ENCODE data around the genes MOSPD2, ASB11 and RBBP7.

DNA sequence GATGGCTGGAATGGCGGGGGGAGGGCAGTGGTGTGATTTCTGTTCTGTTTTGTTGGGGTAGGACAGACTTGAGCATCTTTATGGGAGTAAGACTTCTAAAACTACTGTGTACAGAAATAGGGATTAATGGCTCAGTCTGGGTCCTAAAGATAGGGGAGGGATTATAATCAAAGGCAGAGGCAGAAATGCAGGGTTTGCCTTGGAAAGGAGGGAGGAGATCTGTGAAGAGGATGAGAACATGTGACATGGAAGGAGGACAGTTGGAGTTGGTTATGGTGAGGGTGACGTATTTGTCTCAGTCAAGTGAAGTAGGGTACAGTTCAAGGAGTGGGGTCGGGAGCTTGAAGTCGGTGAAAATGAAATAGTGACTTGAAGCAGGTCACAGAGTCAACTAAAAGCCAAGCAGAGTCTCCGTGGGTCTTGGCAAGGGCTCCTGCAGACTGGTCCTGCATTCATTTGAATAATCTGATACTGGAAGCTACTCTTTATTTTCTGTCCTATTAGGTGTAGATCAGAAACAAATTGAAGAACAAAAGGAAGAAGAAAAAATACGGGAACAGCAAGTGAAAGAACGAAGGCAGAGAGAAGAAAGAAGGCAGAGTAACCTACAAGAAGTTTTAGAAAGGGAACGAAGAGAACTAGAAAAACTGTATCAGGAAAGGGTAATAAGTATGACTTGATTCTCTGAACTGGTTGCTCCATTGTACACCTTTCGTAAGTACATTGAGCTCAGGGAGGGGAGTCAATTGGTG is 32.3 kb downstream of the OFD1 start:
- RRBS: no CpG with 5 or more reads among the region's 9 CpGs

GRCh38 chrX:13804100-13804611 is 12.7 kb downstream of the GPM6B start:
- RRBS: no CpG with 5 or more reads among the region's 8 CpGs

DNA sequence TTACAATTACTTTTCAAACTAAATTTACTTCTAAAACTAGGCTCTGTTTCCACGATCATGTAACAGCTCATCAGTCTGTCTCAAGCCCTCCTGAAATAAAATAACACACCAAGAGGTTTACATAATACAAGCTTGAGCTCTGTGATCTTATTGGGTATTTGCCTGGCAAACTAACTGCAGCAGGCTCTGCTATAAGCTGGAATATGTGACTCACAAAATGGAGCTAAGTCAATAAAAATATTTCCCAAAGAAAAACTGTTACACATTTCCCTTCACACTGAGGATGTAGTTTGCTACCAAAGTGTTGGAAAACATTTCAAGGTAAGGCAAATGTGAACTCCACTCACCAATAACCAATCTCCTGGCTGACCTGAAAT is 94.7 kb upstream of the GPM6B start:
- RRBS: no CpG with 5 or more reads among the region's 1 CpG

DNA sequence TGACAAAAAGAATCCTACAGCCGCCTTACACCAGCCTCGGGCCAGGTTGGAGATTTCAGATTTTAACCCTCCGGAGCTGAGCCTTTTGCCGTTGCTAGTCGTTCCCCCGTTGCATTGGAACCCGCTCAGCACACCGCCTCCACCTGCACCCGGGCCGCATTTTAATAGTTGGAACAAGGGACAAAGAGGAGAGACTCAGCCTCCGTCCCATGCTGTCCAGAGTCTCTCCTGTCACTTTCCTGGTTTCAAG is 92.0 kb downstream of the GEMIN8 start:
- RRBS: 3% methylated on average over 6 of the region's 11 CpGs

- RRBS: 1% methylated on average over 69 of the region's 114 CpGs
Observed at GRCh38 chrX:13937984-13939044, 91.4 kb downstream of the GEMIN8 start.

GRCh38 chrX:14109761-14110182 is 80.1 kb upstream of the GEMIN8 start:
- RRBS: no CpG with 5 or more reads among the region's 15 CpGs

GRCh38 chrX:14872804-14873904 is at the start of gene MOSPD2:
Gene MOSPD2, plus strand, starts transcription at chrX:14873421.
- RRBS: 1% methylated on average over 14 of the region's 84 CpGs

DNA sequence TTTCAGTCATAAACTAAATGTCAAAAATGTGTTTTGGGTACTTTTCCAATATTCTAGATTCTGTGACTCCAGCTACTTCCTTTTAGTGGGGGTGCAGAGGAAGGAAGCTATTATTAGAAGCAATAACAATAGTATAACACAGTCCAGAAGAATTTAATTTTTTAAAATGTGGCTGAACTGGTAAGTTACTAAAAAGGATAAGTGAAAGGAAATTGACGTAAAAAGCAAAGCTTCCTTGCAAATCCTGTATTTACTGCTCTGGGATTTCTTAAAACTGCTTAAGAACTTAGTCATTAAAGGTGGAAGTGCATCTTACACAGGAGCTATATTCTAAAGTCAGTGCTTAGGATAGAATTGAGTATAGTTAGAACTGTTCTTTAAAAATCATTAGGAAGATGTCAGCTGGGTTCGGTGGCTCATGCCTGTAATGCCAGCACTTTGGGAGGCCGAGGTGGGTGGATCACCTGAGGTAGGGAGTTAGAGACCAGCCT is 53.3 kb downstream of the MOSPD2 start:
- RRBS: no CpG with 5 or more reads among the region's 3 CpGs

DNA sequence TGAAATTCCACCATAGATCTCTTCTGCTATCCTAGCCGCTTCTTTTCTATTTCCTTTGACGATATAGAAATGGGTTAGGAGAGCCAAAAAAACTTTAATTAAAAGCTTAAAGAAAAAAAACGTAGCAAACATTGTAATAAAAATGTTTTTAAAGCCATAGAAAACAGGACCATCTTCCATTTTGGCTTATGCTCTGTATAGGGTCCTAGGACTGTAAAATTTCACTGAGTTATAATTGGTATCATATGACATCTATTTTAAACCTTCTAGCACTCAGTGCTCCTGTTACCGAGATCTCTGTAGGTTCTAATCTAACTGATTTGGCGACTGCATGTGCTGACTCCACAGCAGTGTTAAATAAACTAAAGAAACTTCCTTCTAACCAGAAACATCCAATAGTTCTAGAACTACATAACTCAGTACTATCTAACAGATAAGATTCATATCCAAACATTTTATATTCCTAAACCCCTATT is at the start of gene ASB11:
Gene ASB11, minus strand, starts transcription at position 215 of the 476 bp plus-strand sequence.
- RRBS: no CpG with 5 or more reads among the region's 5 CpGs

GRCh38 chrX:15414560-15414759 is 30.2 kb upstream of the VEGFD start:
- RRBS: no CpG with 5 or more reads among the region's 1 CpG

- RRBS: no CpG with 5 or more reads among the region's 5 CpGs
Observed at GRCh38 chrX:15827630-15828364, 26.8 kb downstream of the AP1S2 start.

DNA sequence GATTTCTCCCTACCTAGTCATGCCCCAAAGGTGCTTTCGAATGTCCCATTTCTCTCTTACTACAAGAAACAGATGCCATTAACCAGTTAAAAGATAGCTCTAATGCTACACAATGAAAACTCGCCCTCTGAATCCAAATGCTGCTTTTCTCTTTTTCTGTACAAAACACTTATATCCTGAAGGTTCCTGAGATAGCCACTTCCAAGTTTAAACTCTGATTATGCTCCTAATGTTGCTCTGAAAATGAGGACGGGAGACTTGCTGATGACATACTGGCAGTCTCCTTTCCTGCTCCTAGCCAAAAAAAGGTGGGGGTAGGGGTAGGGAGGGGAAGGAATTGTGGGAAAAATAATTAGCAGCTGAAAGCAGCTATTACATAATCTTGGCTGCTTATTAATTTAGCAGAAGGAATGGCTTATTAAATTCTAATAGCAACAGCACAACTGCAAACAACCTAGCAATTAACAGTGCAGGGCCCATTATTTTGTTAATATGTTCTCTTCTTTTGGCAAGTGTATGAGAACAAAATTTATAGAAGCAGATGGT is 1.9 kb upstream of the AP1S2 start:
- RRBS: no CpG with 5 or more reads among the region's 3 CpGs

DNA sequence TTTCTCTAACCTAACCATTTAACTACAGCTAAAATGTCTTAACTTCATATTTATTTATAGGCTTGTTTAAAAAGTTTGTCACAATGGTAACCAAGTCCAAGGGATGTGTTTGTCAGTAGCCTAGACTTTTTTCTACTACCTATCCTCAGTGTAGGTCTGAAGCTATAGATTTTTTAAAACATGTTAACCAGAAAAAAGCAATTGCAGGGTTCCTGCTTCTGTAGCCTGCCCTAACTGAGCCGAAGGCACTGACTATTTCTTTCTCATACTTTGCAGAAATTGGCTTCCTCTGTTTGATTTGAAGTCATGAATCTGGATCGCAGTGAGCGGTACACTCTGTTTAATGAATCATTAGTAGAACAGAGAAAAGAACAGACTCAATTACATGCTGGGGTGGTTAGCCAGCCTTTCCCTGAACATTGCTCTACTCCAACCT is 18.7 kb upstream of the AP1S2 start:
- RRBS: no CpG with 5 or more reads among the region's 3 CpGs

DNA sequence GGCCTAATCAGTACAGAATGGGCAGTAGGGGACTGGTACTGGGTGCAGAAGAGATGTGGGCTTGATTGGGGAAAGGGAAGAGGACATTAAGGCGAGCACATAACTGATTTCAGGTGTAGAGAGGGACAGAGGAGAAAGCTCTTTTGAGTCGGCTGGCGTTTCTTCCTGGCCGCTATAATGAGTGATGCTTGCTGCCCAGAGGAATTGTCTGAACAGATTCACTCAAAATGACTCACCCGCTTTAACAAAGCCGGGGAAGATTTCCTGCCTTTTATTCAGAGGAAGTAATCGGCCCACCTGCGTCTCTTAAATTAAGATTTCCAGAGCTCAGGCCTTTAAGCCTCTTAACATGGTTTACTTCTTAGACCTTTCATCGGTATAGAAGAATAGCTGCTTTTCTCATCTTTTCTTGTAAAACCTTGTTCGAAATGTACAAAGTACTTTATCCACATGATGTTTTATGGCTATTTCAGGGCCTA is 102.1 kb upstream of the AP1S2 start:
- RRBS: no CpG with 5 or more reads among the region's 10 CpGs

GRCh38 chrX:16654847-16655678 is 5.1 kb downstream of the S100G start:
- RRBS: no CpG with 5 or more reads among the region's 15 CpGs

- RRBS: 2% methylated on average over 53 of the region's 140 CpGs
Observed at GRCh38 chrX:16869422-16870516, at the start of gene RBBP7. Gene RBBP7, minus strand, starts transcription at chrX:16870362.

DNA sequence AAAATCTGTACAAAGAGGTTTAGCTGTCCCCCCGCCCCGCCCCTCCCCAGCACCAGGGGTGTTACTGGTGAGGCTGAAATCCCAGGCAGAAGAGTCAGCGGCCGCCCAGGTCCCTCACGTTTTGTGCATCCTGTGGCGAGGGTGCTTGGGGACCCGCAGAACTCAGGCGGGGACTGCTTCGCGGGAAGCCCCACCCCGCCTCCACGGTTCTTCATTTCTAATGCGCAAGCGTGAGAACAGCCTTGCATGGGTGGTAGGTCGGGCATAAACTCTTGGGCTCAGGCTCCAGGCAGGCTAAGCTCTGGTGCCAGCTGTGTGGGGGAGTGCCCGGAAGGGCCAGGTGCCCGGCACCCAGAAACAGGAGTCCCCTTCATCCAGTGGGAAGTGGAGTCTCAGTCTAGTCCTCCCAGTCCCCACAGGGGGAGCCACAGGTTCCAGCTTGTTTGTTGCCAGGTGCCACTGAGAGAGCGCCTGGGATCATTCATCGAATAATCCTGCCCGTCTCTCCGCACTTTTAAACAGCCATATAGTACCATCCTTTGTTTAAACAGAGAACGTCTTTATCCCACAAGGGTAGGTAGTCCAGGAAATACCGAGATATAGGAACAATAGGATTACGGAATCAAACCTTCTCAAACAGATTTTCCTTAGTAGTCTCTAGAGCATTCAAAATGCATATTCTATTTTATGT is 12.6 kb upstream of the RBBP7 start:
- RRBS: no CpG with 5 or more reads among the region's 24 CpGs

DNA sequence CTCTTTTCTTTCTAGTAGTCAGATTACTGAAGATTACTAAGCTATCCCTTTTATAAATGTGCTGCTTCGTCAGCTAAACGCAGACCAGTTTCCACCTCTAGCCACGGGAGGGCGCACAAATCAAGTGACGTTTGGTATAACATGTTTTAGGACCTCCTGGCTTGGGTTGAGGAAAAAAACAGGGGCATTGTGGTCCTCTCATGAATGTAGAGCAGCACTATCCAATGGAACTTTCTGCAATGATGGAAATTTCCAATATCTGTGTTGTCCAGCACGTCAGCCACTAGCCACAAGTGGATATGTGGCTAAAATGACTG is 13.1 kb upstream of the RBBP7 start:
- RRBS: no CpG with 5 or more reads among the region's 6 CpGs

DNA sequence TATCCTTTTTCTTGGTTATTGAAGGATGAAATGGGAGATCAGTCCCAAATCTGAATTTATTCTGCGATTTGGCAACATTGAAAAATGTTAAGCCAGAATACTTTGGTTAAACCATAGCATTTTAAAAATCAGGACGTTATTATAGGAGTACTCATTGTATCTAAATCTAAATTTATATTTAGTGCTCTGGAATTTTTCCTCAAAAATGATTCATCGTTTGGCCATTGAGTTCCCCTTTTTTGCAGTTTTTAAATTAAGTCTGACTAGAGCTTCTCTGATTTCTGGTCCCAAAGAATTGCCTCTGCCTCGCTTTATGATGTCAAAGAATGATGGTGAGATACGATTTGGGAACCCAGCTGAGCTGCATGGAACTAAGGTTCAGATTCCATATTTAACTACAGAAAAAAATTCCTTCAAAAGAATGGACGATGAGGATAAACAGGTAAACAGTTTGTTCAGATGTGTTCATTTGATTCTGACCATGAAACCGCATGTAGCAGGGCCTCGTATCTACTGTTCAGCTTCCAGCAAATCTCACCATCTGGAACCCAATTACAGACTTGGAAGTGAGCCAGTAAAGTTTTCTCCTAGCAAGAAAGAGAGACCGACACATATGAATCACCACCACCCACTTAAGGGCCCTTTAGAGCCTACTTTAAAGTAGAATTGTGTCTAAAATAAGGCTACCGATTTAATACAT is 75.5 kb downstream of the REPS2 start:
- RRBS: no CpG with 5 or more reads among the region's 10 CpGs

GRCh38 chrX:17024412-17025258 is 78.2 kb downstream of the REPS2 start:
- RRBS: no CpG with 5 or more reads among the region's 12 CpGs